Measurements from ENCODE around the gene ADNP.

GRCh38 chr20:50139740-50140930 lies 13.4 kb downstream of the PEDS1 start:
- PRO-cap: no peak

- PRO-cap: no peak
Observed at GRCh38 chr20:50273556-50274282, 83.1 kb downstream of the CEBPB start.

DNA sequence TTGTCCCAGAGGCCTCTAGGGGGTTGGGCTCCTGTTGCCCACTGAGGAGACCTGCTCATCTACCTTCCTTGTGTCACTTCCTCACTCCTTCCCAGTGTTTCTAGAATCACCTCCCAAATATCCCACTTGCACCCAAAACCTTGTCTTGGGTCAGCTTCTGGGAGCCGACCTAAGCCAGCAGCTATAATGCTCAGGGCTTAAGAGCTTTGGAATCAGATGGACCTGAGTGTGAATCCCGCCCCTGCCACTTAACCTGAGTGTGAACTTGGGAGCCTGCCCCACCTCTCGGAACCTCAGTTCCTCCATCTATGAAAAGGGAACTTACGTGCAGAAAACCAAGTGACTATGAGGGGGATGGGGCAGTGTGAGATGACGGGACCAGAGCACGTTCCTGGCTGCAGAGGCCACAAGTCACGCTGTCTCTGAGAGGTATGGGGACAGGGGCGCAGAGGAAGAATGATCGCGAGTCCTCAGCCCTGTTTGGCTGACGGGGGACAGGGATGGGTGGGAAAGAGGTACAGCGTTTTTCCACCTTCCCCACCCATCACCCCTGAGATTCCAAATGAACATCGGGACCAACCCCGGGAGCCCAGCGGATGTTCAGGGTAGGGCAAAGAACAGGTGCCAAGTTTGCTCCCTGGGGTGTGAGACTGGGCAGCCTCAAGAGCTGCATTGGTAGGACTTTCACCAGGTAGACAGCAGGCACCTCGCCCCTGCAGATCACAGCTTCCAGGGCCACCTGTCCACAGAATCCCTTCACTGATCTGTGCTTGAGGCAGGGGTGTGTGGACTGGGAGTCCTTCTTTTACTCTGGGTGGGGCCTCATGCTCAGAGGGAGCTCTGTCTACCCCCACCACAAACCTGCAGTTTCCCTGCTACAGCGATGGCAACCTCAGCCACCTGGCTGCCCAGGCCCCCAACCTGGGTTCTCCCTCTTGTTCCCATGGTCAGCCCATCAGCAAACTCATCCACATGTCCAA lies 85.6 kb downstream of the CEBPB start:
- PRO-cap: no peak

GRCh38 chr20:50321241-50321779 lies 130.7 kb downstream of the CEBPB start:
- PRO-cap: bidirectional peak, plus-strand start at chr20:50321576, minus-strand start at chr20:50321369

DNA sequence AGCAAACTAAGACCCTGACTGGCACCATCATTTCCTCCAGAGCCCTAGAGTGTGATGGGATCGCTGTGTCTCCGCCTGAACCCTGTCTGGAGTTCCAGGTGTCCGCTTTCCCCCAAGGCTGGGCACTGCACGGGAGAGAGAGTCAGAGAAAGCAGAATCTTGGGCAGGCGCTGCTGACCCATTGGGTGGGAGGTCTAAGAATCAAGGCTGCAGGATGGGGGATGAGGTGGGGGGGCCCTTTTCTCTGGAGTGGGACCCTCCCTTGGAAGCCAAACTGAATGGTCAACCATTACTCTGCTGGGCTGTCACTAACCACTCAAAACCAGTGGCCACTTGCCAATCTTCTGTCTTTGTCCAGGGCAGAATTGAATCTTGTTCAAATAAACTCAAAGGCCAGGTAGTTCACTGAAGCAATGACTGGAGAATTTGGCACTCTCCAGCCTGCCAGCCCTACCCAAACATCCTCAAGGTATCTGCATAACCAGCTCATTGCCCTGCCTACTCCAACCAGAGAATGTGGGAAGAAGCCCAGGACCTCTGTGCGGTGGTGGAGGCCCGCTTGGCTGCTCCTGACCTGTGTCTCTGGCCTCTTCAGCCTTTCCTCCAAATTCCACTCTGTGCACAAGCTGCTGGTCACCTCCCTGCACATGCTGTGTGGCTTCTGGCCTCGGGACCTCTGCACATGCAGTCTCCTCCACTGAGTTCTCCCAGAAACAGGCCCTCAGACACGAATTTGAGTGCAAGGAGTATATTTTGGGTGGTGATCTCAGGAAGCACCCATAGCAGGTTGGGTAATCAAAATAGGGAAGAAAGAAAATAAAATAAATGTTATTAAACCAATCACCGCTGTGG lies 141.2 kb downstream of the CEBPB start:
- PRO-cap: no peak

DNA sequence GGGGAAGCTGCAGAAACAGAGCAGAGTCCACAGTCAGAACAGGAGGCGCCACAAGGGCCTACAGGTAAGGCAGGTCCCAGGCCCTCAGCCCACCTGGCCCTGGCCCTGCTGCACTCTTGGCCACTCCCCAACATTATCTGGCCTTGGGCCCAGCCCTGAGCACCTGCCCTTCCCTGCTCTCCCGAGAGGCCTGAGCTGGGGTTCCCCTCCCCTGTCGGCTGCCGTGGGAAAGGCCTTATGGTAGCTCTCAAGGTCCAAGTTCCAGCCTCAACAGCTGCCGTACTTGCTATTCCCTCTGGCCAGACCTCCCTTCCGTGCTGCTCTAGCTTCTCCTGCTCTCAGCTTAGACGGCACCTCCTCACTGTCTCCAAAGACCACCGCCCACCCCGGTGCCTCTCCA lies 140.6 kb upstream of the PTPN1 start:
- PRO-cap: no peak

DNA sequence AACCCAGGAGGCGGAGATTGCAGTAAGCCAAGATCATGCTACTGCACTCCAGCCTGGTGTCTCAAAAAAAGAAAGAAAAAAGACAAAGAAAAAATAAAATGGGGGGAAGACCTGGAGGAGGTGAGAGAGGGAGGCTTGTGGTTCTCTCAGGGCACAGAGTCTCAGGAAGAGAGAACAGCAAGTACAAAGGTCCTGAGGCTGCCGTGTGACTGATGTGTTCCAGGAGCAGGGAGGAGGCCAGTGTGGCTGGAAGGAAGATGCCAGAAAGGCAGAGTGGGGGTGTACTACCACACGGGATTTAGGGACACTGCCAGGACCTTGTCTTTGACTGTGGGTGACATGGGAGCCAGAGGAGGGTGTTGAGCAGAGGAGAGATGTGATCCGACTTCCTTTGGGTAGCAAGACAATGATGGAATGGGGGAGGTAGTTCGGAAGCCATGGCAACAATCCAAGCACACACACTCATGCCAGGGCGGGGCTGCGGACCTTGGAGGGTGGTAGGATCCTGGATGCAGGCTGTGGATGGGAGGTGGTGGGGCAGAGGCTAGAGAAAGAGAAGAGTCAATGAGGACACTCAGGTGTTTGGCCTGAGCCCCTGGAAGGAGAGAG lies 136.4 kb upstream of the PTPN1 start:
- PRO-cap: no peak

- PRO-cap: no peak
Observed at GRCh38 chr20:50397969-50399109, 111.8 kb upstream of the PTPN1 start.

DNA sequence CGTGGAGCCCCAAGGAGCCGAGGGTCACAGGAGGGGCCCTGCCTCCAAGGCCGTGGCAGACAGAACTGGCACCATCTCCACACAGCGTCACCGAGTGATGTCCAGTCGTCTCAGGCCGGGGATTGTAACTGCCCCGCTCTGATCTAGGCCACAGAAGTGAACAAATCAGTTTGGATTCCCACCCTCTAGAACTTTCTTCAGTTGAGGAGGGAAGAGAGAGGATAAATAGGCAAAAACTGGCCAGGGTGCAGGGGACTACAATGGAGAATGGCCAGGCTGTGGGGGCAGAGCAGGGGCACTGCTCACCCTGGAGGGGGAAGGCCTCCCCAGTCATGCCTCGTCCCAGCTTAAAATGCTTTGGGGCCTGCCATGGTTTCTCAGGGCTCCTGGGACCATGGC lies 54.0 kb upstream of the PTPN1 start:
- PRO-cap: no peak

GRCh38 chr20:50462534-50462961 lies 47.6 kb upstream of the PTPN1 start:
- PRO-cap: no peak

DNA sequence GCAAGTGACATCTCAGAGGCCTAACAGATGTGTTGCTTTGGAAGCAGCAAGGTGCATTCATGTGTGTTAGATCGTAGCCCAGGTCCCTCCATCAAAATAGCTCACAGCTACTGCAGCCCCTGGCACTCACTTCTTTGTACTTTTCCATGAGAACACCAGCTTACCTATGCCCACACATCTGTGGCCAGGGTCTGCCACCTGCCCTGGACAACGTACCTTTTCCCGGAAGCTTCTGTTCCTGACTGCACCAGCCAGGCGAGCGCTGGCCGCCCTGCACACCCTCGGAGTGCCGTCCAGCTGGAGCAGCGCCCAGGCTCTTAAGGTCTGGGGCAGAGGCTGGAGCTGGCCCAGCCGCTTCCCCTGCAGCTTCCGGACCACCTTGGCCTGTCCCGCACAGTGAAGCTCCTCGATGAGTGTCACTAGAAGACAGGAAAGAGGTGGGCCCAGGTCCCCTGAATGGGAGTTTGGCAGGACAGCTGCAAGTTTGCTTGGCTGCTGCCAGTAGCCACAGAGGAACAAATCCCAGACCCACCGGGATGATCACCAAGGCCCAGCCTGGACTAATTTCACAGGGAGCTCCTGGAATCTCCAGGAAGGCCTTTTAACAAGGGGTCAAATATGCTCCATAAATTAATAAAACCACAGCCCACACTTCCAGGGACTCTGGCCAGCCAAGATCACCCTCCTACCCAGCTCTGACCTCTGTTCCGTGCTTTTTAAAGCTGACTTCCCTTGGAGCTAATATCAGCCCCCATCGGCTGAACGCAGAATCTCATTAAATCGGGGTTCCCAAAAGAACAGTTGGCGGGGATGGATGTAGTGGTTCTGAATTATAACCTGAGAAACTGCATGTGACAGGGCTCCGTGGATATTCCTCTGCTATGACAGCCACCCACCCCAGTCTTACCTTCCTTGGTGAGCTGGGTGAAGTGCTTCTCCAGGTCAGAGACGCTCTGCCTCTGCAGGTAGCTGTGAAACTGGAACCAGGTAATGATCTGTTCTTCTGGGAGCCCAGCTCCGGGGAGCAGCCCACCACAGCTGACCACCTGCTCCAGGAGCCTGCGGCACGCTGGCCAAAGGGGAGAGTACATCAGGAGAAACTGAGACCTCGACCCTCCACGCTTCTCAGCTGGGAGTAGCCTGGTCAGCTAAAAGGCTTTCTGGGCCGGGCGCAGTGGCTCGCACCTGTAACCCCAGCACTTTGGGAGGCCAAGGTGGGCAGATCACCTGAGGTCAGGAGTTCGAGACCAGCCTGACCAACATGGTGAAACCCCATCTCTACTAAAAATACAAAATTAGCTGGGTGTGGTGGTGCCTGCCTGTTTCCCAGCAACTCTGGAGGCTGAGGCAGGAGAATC lies 82.4 kb downstream of the PTPN1 start:
- PRO-cap: no peak

- PRO-cap: no peak
Observed at GRCh38 chr20:50728944-50729603, 2.3 kb upstream of the PARD6B start.

DNA sequence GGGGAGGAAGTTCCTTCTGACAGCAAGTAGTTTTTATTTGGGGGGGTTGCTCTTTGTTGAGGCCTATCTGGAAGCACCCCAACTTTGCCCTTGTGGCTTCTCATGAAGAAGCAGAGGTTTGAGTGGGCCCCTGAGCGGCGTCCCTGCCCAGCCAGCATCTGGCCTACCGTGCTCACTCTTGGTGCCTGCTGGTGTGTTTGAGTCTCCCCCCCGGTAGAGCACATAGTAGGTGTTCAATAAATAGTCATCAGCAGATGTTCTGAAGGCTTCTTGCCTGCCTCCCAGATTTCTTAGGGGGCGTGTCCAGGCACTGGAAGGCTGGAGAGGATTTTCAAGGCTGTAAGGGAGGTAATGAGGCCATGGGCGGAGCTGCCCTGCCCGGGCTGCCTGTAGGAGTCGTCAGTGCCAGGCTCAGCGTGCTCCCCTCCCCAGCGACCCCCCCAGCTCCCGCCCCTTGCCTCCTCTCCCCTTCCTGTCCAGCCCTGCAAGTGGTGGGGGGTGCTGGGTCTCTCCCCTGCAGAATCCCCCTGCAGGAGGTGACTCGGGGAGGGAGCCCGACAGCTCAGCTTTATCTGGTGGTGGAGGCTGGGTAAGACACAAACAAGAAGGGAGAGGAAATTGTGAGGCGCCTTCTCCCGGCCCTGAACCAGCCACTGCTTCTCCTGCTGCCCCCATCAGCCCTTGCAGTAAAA lies 55.9 kb downstream of the BCAS4 start:
- PRO-cap: no peak

DNA sequence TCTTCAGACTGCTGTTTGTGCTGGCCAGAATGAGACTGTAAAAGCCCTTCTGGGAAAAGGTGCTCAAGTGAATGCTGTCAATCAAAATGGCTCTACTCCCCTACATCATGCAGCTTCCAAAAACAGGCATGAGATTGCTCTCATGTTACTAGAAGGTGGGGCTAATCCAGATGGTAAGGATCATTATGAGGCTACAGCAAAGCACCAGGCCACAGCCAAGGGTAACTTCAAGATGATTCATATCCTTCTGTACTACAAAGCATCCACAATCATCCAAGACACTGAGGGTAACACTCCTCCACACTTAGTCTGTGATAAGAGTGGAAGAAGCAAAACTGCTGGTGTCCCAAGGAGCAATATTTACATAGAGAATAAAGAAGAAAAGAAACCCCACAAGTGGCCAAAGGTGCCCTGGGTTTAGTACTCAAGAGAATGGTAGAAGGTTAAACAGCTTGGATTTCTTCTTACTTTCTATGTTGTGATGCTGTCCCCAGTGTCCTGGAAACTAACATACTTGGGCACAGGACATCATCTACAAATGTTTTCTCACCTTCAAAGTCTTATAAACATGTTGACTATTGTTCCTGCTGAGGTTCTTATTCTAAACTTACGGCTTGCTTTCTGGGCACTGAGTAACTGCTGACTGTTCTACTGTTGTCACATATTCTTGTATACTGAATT lies 17.1 kb downstream of the ADNP start:
- PRO-cap: no peak

DNA sequence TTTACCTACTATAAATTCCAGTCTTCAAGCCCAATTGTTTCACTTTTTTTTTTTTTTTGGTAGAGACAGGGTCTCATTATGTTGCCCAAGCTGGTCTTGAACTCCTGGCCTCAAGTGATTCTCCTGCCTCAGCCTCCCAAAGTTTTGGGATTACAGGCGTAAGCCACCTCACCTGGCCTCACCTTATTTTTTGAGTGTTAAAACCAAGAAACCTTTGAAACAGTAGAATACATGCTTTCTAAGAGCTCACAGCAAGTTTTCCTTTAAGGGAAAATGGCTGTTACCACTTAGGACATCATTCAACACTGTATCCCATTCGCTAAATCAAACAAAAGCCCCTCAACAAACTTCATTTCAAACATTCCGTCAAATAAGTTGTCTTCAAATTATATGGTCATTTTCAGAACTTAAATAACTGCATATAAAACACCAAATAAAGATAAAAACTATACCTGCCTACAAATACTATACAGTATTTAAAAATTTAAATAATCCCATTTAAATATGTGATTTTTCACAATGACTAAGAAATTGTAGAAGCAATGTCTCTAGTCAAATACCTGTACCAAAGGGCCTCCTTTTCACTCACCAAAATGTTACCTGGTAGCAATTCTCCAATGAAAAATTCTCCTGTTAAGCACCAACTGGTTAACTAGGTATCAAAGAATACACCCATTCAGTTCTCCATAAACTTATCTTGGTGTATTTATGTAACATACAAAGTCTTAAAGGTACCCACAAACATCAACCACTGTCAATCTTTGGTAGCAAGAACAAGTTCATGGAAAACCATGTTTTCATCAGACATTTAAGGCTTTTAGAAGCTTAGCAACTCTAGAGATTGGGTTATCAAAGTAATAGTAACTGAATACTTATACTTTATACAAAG lies 3.5 kb downstream of the ADNP start:
- PRO-cap: no peak

GRCh38 chr20:50930788-50931549 lies at the start of gene ADNP:
Gene ADNP (minus strand): TSS chr20:50931437.
- PRO-cap: bidirectional peak, plus-strand start at chr20:50931063, minus-strand start at chr20:50931052; bidirectional peak, plus-strand start at chr20:50931717, minus-strand start at chr20:50931414

DNA sequence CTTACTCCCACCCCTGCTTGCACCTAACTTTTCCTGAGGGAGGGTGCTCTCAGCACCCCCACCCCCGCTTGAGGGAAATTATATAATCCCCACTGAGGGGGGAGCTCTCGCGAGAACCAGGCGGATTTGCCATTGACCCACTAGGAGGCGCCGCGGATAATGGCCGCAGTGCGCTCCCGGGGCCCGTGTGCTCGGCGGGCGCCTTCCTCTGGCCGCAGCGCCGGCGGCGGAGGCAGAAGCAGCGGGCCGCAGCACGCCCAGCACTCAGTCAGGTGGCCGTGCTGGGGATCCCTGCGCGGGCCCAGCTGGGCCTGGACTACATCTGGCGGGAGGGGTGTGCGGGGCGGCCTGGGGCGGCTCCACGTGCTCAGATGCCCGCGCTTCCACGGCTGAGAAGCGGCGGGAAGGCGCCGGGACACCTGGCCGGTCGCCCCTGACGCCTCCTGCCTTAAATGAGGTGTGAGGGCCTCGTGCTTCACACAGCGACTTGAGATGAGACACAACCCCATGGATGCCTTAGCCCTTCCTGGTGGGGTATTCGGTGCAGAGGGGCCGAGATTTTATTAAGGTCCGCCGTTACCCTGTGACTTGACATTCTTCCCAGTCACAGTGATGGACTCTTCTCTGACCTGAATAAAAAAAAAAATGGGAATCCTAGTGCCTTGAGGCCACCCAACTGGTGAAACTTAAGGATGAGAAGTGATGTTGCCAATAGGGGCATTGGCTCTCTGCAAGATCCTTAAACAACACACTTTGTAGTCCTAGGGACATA lies 499 bp upstream of the ADNP start:
- PRO-cap: bidirectional peak, plus-strand start at position 168 of the sequence, minus-strand start outside the sequence

- PRO-cap: no peak
Observed at GRCh38 chr20:50947989-50948414, 10.3 kb downstream of the DPM1 start.

- PRO-cap: no peak
Observed at GRCh38 chr20:50984281-50984785, 25.7 kb downstream of the MOCS3 start.

GRCh38 chr20:51096509-51097218 lies 73.8 kb upstream of the KCNG1 start:
- PRO-cap: no peak

Data from left common carotid artery plus branches (tissue), 1 donor.